ENCODE data around the genes CDCA8 and NDUFS5.

DNA sequence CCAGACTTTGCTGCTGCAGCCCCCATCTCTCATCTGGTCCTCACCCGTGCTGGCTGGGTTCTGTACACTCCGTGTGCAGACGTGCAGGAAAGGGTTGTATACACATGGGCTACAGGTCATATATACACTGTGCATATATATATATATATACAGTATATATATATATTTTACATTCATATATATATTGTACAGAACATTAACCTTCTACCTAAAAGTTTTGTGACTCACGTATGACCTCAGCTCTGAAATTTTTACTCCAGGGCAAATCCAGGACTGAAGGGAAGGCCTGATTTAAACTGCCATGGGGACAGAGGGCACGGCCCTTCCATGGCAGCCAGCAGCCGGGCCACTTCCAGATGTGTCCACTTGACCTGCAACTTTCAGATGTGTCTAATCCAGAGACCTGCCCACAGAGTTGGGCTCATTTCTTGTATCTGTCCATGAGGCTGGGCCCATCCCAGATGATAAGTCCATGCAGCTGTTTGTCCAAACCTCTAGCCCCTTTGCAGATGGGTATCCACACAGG is 237.1 kb downstream of the GRIK3 start:
- RRBS = no CpG with 5 or more reads among the region's 6 CpGs

DNA sequence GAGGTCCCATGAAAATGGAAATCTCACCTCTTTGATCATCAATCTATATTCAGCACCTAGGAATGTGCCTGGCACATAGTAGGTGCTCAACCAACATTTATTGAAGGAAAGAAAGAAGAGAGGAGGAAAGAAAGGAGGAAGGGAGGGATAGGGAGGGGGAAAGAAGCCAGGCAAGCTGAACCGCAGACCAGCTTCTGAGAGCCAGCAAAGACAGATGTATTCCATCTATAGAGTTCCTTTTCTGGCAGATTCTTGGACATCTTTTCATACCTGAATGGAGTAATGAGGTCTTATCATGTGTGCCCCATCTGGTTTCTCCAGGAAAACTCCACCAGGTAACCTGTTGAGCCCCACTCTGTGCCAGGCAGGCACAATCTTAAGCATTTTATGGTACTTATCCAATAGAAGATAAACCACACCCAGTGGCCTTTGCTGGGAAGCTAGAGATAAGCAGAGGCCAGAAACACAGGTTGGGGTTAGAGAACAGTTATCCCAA is 20.0 kb downstream of the GRIK3 start:
- RRBS = no CpG with 5 or more reads among the region's 1 CpG

GRCh38 chr1:37479253-37479557 is 4.8 kb downstream of the ZC3H12A start:
- RRBS = no CpG with 5 or more reads among the region's 5 CpGs

- RRBS = no CpG with 5 or more reads among the region's 5 CpGs
These were observed 12.3 kb downstream of the ZC3H12A start for GRCh38 chr1:37486544-37487196.

DNA sequence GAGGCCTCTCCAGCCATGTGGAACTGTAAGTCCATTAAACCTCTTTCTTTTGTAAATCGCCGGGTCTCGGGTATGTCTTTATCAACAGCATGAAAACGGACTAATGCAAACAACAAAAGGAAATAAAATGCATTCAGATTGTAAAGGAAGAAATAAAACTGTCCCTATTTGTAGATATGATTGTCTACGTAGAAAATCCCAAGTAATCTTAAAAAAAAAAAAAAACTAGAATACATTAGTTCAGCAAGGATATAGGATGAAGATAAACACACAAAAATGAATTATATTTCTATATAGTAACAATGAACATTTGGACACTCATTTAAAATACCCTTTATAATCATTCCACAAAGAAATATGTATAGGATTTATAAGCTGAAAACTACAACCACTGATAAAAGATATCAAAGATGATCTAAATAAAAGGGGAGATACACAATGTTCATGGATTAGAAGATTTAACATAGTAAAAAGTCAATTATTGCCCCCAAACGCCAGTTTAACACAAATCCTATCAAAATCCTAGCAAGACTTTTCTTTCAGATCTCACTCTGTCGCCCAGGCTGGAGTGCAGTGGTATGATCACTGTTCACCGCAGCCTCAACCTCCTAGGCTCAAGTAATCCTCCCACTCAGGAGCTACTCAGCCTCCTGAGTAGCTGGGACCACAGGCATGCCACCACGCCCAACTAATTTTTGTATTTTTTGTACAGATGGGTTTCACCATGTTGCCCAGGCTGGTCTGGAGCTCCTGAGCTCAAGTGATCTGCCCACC is 5.0 kb downstream of the SNIP1 start:
- RRBS = no CpG with 5 or more reads among the region's 9 CpGs

- RRBS = no CpG with 5 or more reads among the region's 9 CpGs
These were observed 1.7 kb downstream of the SNIP1 start for GRCh38 chr1:37552394-37552878.

- RRBS = no CpG with 5 or more reads among the region's 7 CpGs
These were observed 14.0 kb downstream of the C1orf109 start for GRCh38 chr1:37676314-37676665.

DNA sequence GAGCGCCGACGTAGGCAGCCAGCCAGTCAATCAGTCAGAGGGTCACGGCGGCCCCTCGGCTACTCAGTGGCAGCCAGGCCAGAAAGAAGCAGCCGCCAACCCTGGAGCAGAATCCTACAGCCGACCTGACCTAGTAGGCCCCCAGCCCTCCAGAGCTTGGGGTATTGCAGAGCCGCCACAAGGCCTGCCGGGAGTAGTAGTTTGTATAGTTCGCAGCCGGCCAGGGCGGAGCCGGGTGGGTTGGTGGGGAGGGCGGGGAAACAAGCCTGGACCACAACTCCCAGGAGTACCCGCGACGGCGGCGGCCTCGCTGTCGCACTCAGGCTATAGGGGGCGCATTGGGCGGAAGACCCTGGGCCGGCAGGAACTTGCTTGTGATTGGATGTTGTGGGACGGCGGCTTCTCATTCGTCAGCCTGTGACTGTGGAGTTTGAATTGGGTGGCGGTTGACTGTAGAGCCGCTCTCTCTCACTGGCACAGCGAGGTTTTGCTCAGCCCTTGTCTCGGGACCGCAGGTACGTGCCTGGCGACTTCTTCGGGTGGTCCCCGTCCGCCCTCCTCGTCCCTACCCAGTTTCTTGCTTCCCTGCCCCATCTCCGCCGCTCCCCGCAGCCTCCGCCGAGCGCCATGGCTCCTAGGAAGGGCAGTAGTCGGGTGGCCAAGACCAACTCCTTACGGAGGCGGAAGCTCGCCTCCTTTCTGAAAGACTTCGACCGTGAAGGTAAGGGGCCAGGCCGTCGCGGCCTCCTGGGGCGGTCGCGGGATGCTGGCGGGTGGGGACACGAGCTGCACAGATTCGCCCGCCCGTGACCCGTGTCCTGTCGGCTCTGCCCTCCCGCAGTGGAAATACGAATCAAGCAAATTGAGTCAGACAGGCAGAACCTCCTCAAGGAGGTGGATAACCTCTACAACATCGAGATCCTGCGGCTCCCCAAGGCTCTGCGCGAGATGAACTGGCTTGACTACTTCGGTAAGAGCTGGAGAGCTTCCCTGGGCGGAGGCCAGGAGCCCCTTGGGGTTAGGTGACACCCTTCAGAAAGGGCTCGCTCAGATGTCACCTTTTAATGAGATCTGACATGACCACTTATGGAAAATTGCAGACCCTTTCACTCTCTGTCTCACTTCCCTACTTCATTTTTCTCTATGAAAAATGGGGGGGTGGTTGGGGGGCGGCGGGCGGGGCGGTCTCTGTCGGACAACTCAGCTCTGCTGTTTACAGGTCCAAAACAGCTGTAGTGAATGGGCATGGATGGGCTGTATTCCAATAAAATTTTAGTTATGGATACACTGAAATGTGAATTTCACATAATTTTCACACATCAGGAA is at the start of gene CDCA8:
CDCA8 (plus strand) TSS at position 453 of the 1,326 bp plus-strand sequence.
- RRBS = no CpG with 5 or more reads among the region's 78 CpGs

- RRBS = 6% methylated on average over 11 of the region's 20 CpGs
These were observed 1.8 kb downstream of the MANEAL start for GRCh38 chr1:37795368-37795854.

- RRBS = no CpG with 5 or more reads among the region's 4 CpGs
These were observed 30.1 kb upstream of the MTF1 start for GRCh38 chr1:37889520-37889822.

- RRBS = no CpG with 5 or more reads among the region's 9 CpGs
These were observed 6.5 kb downstream of the INPP5B start for GRCh38 chr1:37939900-37941148.

DNA sequence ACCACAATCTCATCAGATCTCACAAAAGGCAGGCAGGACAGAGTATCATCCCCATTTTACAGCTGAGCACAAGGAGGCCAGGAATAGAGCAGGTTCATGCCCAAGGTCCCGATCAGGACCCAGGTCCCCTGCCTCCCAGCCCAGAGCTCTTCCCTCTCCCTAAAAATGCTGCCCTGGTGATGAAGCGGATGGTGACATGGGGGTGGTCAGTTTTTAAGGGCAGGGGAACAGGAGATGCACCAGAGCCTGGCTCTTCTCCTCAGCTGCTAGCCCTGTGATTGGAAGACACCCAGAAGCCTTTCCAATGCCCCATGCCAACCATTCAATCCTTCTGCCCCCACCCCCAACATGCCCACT is 1.7 kb downstream of the FHL3 start:
- RRBS = no CpG with 5 or more reads among the region's 2 CpGs

DNA sequence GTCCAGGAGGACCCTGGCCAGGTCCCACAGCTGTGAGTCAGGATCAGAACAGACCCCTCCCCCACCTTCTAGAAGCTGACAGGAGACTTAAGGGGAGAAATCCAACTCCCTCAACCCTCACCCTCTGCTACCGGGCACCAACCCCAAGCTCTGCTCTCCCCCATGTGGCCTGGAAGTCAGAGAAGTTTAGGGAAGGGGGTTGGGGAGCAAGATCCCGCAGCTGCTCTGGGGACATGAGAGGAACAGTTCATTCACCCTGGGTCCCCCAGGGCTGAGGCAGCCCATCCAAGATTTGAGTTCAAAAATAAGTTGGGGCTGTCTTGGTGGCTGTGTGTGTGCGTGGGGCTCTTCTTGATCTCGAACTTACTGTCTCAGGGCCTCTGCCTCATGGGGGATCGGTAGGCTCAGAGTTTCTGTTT is 1.3 kb downstream of the FHL3 start:
- RRBS = no CpG with 5 or more reads among the region's 5 CpGs

DNA sequence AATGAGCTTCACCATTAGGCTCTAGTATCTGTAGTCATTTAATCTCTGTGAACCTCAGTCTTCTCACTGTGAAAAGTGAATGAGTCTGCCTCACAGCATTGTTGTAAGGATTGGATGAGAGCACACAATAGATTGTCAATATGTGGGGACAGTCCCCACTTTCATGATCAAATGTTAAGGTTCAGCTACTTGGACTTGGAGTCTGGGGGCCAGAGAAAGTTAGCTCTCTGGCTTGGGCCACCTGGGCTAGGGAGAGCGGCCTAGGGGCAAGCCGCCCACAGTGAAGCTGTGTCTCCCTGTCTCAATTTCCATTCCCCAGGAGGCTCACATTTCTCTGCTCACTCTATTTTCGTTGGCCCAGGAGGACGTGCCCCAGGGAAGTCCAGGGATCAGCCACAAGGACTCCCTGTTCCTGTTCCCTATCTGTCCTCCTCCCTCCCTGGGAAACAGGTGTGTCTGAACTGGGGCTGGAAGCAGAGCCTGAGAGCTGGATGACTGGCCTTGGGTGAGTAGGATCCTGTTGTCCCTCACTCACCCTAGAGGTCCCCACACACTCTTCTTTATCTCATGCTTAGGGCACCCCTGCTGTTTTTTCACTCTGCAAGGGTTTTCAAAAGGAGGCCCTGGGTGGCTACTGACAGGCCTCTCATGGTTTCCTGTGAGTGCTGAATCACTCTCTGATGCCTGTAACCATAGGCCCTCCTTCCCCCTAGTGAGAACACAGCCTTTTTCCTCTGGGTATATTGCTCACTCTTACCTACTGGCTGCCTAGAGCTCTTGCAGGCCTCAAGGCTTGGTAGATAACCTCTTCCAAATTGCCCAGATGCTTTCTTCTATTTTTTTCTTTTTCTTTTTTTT is 3.5 kb upstream of the UTP11 start:
- RRBS = no CpG with 5 or more reads among the region's 4 CpGs

DNA sequence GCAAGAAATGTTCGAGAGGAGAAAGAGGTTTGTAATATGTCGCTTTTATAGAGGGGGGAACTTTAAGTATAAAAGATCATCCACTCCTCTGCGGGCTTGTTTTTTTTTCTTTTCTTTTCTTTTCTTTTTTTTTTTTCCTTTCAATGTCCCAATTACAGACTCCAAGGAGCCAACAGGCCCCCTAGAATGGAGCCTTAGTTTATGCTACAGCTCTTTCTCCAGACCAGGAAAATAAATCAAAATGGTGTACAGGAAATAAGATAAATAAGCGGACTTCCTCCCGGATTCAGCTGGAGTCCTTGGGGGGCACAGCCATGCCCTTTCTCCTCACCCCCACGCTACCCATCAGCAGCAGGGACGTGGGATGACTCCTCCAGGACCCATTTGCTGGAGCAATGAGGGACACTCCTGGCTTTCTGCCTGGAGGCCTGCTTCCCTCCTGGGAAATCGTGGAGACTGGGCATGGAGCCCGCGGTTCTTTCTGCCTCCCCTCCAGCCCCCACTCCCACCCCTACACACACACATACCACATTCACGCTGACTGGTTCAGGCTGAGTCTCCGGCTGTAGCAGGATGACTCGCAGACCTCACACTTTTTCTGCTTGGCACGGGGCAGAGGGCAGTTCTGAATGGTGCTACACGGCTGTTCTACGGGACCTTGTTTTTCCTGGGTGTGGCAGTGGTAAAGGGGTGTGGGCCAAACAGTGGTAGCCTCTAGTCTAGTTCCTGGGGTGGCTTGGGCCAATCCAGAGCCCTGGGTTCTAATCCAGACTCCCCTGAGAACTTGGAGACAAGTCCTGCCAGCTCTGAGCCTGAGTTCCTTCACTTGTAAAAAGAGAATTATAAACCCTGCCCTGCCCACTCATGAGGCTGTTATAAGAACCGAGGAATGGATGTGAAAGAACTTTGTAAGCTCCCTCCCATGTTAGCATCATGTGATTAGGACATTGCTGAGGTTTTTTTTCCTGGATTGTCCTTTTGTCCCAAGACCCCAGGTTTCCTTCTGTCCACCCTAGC is 131.3 kb downstream of the RRAGC start:
- RRBS = no CpG with 5 or more reads among the region's 17 CpGs

DNA sequence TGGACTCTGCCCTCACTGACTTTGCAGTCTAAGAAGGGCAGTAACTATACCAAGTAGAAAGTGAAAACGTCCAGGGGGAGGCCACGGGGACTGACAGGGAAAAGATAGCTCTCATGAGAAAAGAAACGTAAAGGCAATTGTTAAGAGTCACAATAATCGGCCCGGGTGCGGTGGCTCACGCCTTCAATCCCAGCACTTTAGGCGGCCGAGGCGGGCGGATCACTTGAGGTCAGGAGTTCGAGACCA is 2.1 kb downstream of the RRAGC start:
- RRBS = no CpG with 5 or more reads among the region's 12 CpGs

GRCh38 chr1:38859823-38860261 is 270 bp upstream of the RRAGC start:
- RRBS = under 1% methylated on average over 13 of the region's 31 CpGs

DNA sequence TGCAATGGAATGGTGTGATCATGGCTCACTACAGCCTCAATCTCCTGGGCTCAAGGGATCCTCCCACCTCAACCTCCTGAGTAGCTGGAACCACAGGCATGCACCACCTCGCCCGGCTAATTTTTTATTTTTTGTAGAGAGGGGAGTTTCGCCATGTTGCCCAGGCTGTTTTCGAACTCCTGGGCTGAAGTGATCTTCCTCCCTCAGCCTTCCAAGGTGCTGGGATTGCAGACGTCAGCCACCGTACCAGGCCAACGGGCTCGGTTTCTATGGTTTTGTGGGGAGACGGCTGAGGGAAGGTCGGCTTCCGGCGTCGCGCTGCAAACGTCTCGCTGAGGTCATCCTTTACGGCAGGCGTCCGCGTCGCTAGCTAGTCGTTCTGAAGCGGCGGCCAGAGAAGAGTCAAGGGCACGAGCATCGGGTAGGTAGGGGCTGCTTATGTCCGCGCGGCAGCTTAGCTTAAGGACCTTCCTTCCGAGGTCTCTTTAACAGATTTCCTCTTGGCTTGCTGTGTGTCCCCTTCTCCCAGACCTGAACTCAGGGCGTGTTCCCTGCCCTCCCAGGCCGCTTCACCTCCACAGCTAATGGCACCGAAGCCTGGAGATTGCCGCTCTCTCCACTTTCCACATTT is at the start of gene NDUFS5:
NDUFS5 (plus strand) TSS at position 373 of the 631 bp plus-strand sequence.
- RRBS = no CpG with 5 or more reads among the region's 34 CpGs

DNA sequence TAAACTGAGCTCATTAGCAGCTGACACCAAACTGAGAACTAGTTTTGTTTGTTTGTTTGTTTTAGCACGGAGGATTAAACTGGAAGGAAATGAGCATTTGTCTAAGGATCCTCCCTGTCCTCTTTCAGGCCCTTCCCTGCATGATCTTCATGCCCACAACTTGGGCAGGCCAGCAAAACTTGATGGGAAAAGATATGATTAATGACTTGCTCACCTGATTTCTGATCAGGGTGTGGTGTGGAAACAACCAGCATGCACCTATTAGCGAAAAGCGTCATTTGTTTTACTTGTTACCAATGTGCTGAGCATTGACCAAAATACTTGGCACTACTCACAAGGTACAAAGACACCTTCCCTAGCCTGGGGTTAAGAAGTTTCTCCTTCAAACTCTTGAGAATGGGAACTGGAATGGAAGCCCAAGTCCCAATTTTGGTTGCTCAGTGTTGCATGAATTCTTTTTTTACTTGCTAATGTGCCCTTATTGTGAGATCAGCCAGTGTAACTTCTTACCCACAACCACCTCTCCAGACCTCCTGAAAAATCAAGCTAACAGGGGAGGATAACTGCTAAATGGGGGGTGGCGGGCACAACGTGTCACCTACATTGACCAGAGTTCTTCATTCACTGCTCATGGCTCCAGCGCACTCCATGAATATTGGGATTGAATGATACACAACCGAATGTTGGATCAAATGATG is 77.6 kb downstream of the NDUFS5 start:
- RRBS = no CpG with 5 or more reads among the region's 7 CpGs